ENCODE measurements around the genes ZNF235, APOE, ERCC2 and POLR1G.

DNA sequence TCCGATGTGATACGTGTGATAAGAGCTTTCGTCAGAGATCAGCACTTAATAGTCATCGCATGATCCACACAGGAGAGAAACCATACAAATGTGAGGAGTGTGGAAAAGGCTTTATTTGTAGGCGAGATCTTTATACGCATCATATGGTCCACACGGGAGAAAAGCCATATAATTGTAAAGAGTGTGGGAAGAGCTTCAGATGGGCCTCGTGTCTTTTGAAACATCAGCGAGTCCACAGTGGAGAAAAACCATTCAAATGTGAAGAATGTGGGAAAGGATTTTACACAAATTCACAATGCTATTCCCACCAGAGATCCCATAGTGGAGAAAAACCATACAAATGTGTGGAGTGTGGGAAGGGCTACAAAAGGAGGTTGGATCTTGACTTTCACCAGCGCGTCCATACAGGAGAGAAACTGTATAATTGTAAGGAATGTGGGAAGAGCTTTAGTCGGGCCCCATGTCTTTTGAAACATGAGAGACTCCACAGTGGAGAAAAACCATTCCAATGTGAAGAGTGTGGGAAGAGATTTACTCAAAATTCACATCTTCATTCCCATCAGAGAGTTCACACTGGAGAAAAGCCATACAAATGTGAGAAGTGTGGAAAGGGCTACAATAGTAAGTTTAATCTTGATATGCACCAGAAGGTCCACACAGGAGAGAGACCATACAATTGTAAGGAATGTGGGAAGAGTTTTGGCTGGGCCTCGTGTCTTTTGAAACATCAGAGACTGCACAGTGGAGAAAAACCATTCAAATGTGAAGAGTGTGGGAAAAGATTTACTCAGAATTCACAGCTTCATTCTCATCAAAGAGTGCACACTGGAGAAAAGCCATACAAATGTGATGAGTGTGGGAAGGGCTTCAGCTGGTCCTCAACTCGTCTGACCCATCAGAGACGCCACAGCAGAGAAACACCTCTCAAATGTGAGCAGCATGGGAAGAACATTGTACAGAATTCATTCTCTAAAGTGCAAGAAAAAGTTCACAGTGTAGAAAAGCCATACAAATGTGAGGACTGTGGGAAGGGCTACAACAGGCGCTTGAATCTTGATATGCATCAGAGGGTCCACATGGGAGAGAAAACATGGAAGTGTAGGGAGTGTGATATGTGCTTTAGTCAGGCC is 5.7 kb upstream of the ZNF225 start:
- PRO-cap = no peak

DNA sequence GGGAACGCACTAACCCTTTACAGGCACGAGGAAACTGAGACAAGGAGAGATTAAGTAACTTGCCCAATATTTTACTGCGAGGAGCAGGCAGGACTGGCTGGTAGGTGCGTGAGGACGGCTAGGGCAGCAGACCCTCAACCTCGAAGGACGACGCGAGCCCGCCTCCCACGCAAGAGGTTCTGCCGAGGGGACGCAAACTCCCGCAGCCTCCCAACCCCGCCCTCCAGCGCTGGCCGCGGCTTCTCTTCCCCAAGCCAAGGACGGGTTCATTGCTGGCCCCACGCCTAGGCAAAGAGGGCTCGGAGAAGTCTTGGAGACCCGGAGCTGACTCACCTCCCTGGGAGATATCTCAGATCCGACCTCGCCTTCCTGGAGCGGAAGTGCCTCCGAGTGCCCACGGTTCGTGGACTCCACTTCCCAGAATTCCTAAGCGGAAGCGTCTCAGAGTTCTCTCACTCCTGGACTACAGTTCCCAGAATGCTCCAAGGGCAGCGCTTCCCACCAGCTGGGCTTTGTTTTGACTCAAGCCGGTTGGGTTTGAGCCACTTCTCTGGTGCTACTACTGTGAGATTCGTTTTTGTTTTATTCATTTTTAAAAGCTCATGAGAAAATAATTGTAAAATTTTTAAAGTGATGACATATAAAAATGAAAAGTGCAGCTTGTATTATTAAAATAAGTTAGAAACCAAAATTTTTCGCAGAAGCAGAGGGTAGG is at the start of gene ZNF235:
Gene ZNF235 (minus strand): TSS at position 388 of the 715 bp plus-strand sequence.
- PRO-cap = unidirectional peak, minus-strand start at position 363 of the sequence

DNA sequence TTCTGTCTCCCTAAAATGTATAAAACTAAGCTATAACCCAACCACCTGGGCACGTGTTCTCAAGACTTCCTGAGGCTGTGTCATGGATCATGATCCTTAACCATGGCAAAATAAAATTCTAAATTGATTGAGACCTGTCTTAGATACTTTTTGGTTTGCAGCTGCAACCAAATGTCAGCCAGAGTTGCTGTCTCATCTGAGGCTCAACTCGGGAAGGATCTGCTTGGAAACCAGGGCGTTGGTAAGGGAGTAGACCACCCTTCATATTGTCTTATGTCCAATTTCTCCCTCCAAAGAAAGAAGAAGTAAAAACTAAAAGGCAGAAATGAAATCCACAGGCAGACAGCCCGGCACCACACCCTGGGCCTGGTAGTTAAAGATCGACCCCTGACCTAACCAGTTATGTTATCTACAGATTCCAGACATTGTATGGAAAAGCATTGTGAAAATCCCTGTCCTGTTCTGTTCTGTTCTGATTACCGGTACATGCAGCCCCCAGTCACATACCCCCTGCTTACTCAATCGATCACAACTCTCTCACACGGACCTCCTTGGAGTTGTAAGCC is 23.0 kb upstream of the IGSF23 start:
- PRO-cap = no peak

- PRO-cap = no peak
Observed at GRCh38 chr19:44592094-44592841, 21.1 kb upstream of the IGSF23 start.

GRCh38 chr19:44640552-44640966 is 3.2 kb upstream of the PVR start:
- PRO-cap = no peak

- PRO-cap = no peak
Observed at GRCh38 chr19:44644183-44644731, 547 bp downstream of the PVR start.

DNA sequence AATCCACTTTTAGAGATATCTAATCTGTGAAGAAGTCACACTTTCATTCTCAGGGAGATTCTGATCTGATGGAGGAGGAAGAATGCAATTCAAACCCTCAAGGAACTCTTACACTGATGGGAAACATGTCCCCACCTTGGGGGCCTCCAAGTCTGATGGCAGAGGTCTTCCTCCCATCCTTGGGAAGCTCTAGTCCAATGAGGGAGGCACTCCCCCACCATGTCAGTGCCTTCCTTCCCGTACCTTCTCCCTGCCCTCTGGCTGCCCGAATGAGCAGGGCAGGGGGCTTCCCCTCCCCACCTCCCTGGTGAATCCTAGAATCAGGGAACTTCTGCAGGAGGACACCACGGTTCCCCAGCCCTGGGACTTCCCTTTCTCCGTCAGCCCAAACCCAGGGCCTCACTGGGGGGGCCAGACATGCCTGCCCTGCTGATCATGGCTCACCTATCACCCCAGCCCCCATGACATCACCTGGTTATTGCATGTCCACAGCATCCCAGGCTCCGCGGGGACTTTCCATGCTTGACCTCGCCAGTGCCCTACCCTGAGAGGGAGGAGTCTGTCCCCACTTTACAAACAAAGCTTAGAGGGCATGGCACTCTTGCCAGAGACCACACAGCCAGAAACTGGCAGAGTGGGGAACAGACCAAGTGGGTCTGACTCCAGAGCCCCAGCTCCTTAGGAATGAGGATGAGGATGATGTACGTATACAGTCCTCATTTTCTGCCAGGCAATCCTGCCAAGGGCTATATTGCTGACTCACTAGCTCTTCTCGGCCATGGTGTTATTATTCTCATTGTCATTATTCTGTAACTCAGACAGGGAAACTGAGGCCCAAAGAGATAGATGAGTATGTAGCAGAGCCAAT is 9.7 kb upstream of the BCL3 start:
- PRO-cap = no peak

DNA sequence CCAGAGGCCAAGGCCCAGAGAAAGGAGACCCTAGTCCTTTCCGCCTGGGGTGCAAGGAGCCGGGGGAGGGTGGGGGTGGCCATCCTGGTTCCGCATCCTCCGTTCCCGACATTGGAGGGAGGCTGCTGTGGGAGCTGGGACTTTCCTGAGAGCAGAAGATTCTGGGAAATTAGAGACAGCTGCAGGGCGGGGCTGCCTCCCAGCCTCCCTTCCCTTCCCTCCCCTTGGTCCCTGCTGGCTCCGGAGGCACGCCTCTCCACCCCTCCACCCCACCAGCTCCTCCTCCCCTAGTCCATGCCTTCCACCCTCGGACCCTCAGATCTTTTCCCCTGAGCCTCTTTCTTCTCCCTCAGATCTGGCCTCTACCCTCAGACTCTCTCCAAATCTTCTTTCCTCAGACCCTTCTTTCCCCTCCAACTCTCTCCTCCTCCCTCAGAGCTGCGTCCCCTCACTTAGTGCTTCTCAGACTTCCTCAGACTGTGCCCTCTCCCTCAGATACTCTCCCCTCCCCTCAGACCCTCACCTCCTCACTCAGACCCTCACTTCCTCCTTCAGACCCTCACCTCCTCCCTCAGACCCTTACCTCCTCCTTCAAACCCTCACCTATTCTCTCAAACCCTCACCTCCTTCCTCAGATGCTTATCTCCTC is 3.1 kb upstream of the BCL3 start:
- PRO-cap = bidirectional peak, plus-strand start at position 318 of the sequence, minus-strand start at position 113 of the sequence

DNA sequence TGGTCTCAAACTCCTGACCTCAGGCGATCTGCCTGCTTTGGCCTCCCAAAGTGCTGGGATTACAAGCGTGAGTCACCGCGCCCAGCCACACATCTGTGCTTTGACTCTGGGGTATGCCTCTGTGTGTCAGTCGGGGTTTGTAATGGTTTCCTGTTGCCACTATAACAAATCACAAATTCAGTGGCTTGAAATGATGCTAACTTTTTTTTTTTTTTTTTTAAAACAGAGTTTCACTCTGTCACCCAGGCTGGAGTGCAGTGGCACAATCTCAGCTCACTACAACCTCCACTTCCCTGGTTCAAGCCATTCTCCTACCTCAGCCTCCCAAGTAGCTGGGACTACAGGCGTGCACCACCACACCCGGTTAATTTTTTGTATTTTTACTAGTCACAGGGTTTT is 12.5 kb downstream of the BCL3 start:
- PRO-cap = no peak

DNA sequence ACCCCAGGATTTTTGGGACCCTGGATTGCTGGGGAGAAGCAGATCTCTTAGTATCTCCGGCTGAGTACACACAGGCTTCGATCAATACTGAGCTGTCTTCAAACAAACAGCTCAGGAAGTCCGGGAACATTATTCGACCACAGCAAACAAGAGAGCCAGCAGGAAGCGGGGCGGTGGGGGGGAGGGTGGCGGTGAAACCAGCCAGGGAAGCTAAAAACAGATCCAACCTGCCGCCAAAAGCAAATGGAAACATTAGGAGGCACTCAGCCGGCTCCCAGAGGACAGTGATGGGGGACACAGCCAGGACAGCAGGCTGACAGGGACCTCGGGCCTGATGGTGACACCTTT is 12.2 kb upstream of the BCAM start:
- PRO-cap = no peak

DNA sequence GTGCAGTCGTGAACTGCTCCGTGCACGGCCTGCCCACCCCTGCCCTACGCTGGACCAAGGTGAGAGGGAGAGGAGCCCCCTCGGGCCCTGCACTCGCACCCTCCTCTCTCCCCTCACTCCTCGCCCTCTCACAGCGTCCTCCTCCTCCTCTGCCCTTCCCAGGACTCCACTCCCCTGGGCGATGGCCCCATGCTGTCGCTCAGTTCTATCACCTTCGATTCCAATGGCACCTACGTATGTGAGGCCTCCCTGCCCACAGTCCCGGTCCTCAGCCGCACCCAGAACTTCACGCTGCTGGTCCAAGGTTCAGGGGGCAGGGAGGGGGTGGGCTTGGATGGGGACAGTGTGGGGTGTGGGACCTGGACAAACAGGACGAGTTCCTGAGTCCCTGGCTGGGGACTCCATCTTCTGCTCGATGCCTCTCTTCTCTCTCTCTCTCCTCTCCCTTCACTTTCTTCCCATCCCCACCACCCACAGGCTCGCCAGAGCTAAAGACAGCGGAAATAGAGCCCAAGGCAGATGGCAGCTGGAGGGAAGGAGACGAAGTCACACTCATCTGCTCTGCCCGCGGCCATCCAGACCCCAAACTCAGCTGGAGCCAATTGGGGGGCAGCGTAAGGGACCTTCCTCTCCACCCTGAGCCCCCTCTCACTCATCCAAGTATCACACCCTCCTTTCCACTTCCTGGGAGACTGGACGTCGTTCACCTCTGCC is 9.8 kb downstream of the BCAM start:
- PRO-cap = no peak

DNA sequence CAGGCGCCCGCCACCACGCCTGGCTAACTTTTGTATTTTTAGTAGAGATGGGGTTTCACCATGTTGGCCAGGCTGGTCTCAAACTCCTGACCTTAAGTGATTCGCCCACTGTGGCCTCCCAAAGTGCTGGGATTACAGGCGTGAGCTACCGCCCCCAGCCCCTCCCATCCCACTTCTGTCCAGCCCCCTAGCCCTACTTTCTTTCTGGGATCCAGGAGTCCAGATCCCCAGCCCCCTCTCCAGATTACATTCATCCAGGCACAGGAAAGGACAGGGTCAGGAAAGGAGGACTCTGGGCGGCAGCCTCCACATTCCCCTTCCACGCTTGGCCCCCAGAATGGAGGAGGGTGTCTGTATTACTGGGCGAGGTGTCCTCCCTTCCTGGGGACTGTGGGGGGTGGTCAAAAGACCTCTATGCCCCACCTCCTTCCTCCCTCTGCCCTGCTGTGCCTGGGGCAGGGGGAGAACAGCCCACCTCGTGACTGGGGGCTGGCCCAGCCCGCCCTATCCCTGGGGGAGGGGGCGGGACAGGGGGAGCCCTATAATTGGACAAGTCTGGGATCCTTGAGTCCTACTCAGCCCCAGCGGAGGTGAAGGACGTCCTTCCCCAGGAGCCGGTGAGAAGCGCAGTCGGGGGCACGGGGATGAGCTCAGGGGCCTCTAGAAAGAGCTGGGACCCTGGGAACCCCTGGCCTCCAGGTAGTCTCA is at the start of gene APOE:
Gene APOE (plus strand): TSS at position 572 of the 708 bp plus-strand sequence.
- PRO-cap = no peak

GRCh38 chr19:45055926-45056707 is 17.3 kb downstream of the CLASRP start:
- PRO-cap = no peak

- PRO-cap = unidirectional peak, minus-strand start at chr19:45103893
Observed at GRCh38 chr19:45103778-45104369, 10.9 kb downstream of the PPP1R37 start.

- PRO-cap = no peak
Observed at GRCh38 chr19:45153576-45154193, 7.1 kb downstream of the NKPD1 start.

DNA sequence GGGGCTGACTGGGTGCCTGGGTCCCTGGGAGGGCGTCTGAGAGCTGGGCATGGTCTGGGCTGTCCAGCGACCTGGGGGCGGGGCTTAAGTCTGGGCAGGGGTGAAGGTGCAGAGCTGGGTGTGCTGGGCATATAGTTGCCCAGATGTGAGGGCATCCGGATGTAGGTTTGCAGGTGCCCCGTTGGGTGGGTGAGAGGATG is 13.8 kb downstream of the MARK4 start:
- PRO-cap = no peak

DNA sequence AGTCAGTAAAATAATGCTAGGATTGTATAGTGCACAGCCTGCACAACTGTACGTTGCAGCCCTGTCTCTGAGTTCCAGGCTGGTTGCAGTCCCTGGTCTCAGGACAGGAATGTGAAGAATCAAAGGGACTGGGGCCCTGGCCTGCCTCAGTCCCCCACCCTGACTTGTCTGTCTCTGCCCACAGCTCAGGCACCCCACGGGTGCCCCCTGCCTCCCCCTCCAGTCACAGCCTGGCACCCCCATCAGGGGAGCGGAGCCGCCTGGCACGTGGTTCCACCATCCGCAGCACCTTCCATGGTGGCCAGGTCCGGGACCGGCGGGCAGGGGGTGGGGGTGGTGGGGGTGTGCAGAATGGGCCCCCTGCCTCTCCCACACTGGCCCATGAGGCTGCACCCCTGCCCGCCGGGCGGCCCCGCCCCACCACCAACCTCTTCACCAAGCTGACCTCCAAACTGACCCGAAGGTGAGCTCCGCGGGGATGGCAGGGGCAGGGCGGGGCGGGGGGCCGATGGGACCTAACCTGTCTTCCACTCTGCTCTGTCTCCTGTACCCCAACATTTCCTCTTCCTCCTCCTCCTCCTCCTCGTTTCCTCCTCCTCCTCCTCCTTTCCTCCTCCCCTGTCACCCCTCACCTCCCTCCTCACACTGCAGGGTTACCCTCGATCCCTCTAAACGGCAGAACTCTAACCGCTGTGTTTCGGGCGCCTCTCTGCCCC is 25.0 kb downstream of the CKM start:
- PRO-cap = no peak

DNA sequence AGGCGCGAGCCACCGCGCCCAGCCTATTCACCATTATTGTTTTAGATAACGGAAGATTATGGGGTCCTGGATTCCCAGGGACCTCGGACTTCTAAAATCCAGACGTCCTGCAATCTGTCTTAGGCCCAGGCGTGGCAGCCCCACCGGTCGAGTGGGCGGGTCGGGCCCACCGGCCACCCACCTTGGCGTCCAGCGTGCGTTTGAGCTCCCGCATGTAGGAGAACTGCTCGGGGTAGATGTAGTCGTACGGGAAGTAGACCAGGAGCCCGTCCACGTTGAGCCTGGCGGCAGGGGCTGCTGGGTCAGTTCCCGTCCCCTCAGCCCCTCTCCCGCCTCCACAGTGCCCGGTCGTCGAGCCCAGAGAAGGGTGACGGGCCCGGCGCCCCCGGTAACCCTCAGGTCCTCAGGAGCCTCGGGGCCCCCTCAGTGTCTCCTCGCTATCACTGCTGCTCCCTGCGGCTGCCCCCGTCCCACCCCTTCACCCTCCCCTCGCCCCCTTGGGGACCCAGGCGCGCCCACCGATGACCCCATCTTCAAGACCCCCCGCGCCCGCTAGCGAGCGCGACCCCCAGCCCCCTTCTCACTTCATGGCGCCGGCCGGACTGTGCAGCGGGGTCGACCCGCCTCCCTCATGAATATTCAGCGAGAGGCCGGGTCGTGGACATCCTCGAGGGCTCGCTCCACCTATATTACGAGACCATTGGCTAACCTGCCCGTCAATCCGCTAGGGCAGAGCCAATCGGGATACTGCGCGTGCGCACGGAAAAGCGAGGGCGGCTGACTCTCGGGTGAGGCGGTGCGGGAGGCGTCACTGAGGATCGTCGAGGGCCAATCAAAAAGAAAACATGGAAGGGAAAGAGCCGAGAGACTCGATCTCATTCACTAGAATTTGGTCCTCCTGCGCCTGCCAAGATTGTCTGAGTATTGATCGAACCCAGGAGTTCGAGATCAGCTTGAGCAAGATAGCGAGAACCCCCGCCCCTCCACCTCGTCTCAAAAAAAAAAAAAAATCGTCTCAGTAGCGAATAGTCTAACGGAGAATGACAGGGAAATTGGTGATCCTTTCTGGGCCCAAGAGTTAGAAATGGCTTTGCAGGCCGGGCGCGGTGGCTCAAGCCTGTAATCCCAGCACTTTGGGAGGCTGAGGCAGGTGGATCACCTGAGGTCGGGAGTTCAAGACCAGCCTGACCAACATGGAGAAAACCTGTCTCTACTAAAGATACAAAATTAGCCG is at the start of gene ERCC2:
Gene ERCC2 (minus strand): TSS at position 622 of the 1,234 bp plus-strand sequence.
- PRO-cap = bidirectional peak, plus-strand start at position 850 of the sequence, minus-strand start at position 637 of the sequence

DNA sequence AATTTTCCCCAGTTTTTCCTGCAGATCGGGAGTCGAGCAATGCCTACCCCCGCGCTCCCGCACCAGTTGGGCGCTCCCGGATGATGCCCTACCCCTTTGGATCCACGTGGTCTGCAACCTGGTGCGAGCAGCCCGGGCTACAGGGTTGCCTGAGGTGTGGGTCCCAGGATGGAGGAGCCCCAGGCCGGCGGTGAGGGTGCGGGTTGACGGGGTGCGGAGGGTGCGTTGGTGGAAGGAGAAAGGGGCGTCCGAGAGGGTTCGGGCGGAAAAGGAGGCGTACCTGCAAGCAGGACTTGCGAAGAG is at the start of gene POLR1G:
Gene POLR1G (plus strand): TSS at position 116 of the 303 bp plus-strand sequence.
- PRO-cap = no peak

GRCh38 chr19:45448859-45449403 is 18.9 kb upstream of the FOSB start:
- PRO-cap = bidirectional peak, plus-strand start at chr19:45449141, minus-strand start at chr19:45448927; unidirectional peak, plus-strand start at chr19:45449291